Measurements from ENCODE around the gene THBS2.

GRCh38 chr6:168270761-168271401 lies 48.7 kb downstream of the DACT2 start:
- RAMPAGE, long total RNA: no peak
- RRBS: no CpG with 5 or more reads among the region's 17 CpGs
PRO-cap:
- standard: no peak
- CoPRO, capped RNA only, 2 experiments: no peak in any of the 2 experiments
- CoPRO, capped and uncapped RNA, 2 experiments: no peak in any of the 2 experiments
- CoPRO, uncapped RNA only, 2 experiments: no peak in any of the 2 experiments
CAGE:
- cytosol, long polyA plus RNA: no peak
- long polyA plus RNA: no peak
- nucleolus, long total RNA: no peak
- nucleus, long polyA plus RNA: no peak

- RAMPAGE, long total RNA: no peak
- RRBS: no CpG with 5 or more reads among the region's 15 CpGs
PRO-cap:
- standard: no peak
- CoPRO, capped RNA only, 2 experiments: no peak in any of the 2 experiments
- CoPRO, capped and uncapped RNA, 2 experiments: no peak in any of the 2 experiments
- CoPRO, uncapped RNA only, 2 experiments: no peak in any of the 2 experiments
CAGE:
- cytosol, long polyA plus RNA: no peak
- long polyA plus RNA: no peak
- nucleolus, long total RNA: no peak
- nucleus, long polyA plus RNA: no peak
These were observed 38.7 kb downstream of the DACT2 start for GRCh38 chr6:168280690-168281398.

DNA sequence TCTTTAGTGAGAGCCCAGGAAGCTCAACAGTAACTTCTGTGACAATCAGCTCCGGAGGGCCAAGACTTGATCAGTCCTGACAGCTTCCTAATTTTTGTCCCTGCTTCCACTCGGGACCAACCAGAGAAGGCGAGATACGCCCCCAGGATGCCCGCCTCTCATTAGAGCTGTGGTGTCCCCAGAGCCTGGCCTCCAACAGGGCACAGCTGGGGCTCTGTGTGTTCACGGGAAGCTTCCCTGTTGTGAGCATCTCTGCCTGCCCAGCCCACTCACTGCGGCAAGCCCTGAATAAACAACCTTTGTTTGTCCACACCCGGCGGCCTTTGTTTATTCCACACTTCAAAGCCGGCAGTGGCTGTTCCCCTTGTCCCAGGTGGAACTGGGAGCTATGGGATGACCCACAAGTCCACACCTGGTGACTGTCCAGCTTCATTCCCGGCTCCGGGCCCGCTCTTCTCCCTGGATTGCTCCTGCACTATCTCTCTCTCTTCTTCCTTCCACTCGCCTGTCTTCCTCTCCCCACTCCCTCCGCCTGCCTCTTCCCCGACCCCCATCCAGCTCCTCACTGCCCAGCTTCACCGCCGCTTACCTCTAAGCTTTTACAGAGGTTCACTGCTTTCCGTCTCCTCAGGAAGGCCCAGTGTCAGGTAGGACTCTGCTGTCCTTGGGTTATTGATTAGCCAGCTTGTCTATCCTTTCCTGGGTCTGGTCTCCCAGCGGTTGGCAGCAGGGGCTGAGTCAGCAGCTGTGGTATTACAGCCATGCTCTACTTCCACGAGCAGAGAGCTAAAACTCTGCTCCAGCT lies 17.9 kb downstream of the DACT2 start:
- RAMPAGE, long total RNA: no peak
- RRBS: 4% methylated on average over 2 of the region's 21 CpGs
PRO-cap:
- standard: no peak
- CoPRO, capped RNA only, 2 experiments: no peak in any of the 2 experiments
- CoPRO, capped and uncapped RNA, 2 experiments: no peak in any of the 2 experiments
- CoPRO, uncapped RNA only, 2 experiments: no peak in any of the 2 experiments
CAGE:
- cytosol, long polyA plus RNA: no peak
- long polyA plus RNA: no peak
- nucleolus, long total RNA: no peak
- nucleus, long polyA plus RNA: no peak

DNA sequence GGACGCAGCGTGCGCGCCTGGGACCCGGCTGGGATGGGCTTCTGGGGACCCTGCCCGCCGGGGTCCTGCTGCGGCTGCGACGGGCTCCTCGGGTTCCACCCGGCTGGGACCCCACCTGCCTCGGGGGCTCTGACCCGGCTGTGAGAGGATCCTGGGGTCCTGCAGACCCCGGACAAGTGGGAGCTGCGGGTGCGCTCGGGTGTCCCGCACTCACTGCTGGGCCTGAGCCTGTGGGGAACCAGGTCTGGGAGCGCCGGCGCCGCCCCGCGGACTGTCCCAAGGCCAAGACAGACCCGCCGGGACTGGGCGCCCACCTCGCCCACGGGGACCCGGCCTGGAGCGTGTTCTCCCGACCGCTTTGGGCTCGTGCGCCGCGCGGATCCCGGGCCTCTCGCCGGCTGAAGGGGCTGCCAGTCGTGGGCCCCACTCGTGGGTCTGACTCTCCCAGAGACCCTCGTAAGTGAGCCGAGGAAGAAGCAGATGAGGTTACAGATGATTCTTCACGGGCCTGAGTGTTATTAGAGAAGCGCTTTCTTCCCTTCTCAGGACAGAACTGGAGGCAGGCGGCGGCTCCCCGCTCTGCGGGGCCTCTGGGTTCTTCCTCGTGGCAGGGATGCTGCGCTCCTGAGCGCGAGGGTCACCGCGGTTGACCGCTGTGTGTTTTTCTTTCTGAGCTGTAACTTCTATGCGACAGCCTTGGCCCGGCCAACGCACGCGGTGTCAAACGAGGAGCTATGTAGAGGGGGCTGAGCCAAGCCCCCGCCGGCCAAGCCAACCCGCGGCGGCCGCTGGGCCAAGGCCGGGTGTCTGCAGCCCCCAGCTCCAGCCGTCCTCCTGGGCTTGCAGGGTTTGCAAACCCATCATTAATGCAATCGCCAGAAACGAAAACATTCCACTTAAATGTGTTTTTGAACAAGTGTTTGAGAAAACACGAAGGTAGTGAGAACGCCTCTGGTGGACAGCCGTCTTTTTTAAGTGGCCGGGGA lies 928 bp downstream of the SMOC2 start:
- RAMPAGE, long total RNA: no peak
- RRBS: 34% methylated on average over 45 of the region's 79 CpGs
PRO-cap:
- standard: no peak
- CoPRO, capped RNA only, 2 experiments: no peak in any of the 2 experiments
- CoPRO, capped and uncapped RNA, 2 experiments: no peak in any of the 2 experiments
- CoPRO, uncapped RNA only, 2 experiments: no peak in any of the 2 experiments
CAGE:
- cytosol, long polyA plus RNA: no peak
- long polyA plus RNA: no peak
- nucleolus, long total RNA: no peak
- nucleus, long polyA plus RNA: no peak

DNA sequence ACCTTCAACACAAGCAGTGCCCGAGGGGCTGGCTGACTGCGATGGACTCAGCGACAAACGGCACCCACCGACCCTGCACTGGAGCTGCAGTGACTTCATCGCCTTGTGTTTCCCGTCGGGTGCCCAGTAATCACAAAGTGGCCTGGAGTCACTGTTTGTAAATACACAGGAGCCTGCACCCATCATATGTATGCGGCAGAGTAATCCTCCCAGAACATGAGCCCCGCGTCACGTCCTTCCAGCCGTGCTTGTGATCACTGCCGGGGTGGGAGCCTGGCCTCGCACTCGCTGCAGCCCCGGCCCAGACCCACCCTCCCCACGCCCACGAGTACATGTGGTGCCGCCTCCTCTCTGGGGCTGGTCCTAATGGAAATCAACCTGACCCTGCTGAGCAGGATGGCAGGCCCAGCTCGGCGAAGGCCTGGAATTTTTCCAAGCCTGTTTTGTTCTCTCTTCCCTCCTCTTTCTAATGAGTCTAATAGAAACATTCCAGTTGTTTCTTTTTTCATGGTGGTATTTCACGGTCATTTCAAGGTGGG lies 16.4 kb downstream of the SMOC2 start:
- RAMPAGE, long total RNA: no peak
- RRBS: 63% methylated on average over 4 of the region's 23 CpGs
PRO-cap:
- standard: no peak
- CoPRO, capped RNA only, 2 experiments: no peak in any of the 2 experiments
- CoPRO, capped and uncapped RNA, 2 experiments: no peak in any of the 2 experiments
- CoPRO, uncapped RNA only, 2 experiments: no peak in any of the 2 experiments
CAGE:
- cytosol, long polyA plus RNA: no peak
- long polyA plus RNA: no peak
- nucleolus, long total RNA: no peak
- nucleus, long polyA plus RNA: no peak

GRCh38 chr6:168784691-168785026 lies 343.7 kb downstream of the SMOC2 start:
- RAMPAGE, long total RNA: no peak
- RRBS: no CpG with 5 or more reads among the region's 3 CpGs
PRO-cap:
- standard: no peak
- CoPRO, capped RNA only, 2 experiments: no peak in any of the 2 experiments
- CoPRO, capped and uncapped RNA, 2 experiments: no peak in any of the 2 experiments
- CoPRO, uncapped RNA only, 2 experiments: no peak in any of the 2 experiments
CAGE:
- cytosol, long polyA plus RNA: no peak
- long polyA plus RNA: no peak
- nucleolus, long total RNA: no peak
- nucleus, long polyA plus RNA: no peak

DNA sequence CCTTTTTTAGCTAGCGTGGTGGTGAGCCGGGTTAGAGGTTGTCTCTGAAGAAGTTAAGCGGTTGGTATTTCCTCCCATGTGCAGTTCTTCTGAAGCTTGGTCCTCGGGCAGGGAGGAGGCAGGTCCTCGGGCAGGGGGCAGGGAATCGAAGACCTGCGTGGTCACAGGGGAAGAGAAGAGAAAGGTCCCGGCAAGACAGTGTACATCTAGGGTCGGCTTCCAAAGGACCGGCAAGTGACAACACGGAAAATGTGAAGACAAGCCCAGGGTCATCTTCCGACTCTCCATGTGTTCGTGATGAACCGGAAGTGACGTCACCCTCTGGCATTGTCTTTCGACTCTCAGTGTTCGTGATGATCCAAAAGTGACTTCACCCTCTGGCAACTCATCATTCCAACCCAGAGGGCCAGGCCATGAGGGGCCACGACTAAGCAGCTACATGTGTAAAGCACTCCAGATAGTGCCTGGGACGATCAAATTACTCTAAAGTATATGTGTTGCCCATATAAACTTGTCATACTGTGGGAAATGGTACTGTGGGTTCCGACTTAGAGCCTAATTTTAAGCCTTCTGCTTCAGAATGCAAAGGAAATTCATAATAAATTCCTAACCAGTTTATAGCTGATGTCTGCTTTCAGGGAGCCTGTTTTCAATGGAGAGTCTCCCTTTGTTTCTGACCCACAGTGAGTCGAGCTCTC lies 290.7 kb downstream of the THBS2 start:
- RAMPAGE, long total RNA: no peak
- RRBS: 8% methylated on average over 6 of the region's 21 CpGs
PRO-cap:
- standard: no peak
- CoPRO, capped RNA only, 2 experiments: no peak in any of the 2 experiments
- CoPRO, capped and uncapped RNA, 2 experiments: no peak in any of the 2 experiments
- CoPRO, uncapped RNA only, 2 experiments: no peak in any of the 2 experiments
CAGE:
- cytosol, long polyA plus RNA: no peak
- long polyA plus RNA: no peak
- nucleolus, long total RNA: no peak
- nucleus, long polyA plus RNA: no peak

GRCh38 chr6:169229449-169230069 lies 24.1 kb downstream of the THBS2 start:
- RAMPAGE, long total RNA: no peak
- RRBS: no CpG with 5 or more reads among the region's 19 CpGs
PRO-cap:
- standard: no peak
- CoPRO, capped RNA only, 2 experiments: no peak in any of the 2 experiments
- CoPRO, capped and uncapped RNA, 2 experiments: no peak in any of the 2 experiments
- CoPRO, uncapped RNA only, 2 experiments: no peak in any of the 2 experiments
CAGE:
- cytosol, long polyA plus RNA: no peak
- long polyA plus RNA: no peak
- nucleolus, long total RNA: no peak
- nucleus, long polyA plus RNA: no peak

GRCh38 chr6:169237804-169238050 lies 15.9 kb downstream of the THBS2 start:
- RAMPAGE, long total RNA: no peak
- RRBS: no CpG with 5 or more reads among the region's 8 CpGs
PRO-cap:
- standard: no peak
- CoPRO, capped RNA only, 2 experiments: no peak in any of the 2 experiments
- CoPRO, capped and uncapped RNA, 2 experiments: no peak in any of the 2 experiments
- CoPRO, uncapped RNA only, 2 experiments: no peak in any of the 2 experiments
CAGE:
- cytosol, long polyA plus RNA: no peak
- long polyA plus RNA: no peak
- nucleolus, long total RNA: no peak
- nucleus, long polyA plus RNA: no peak

DNA sequence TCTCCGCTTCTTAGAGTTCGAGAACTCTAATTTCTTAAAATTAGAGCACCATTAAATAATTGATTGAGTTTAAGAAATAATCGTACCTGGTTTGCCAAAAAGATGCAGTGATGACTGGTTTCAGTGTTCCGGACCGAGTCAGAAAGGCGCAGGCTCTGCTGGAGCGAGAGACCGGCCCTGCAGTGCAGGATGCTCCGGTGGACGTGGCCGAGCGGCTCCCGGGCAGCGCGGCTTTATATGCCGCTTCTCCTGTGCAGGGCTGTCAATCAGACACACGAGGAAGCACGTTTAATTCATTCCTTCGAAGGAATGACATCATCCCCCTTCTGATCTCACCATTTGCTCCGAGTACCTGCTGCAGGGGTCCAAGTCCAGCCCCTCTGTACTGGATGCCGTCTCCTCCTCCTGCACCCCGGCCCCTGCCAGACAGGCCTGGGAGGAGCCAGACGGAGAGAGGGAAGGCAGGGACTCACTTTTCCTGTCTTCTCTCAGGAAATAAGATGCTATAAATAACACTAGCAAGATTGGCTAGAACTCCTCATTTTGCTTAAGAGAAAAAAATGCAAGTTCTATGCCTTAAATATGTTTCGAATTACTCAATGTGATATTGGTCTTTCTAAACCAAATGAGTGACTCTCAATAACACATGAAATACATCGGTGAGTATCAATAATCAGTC lies at the start of gene THBS2:
THBS2 (minus strand) TSS at position 209 of the 679 bp plus-strand sequence.
- RAMPAGE, long total RNA: no peak
- RRBS: 4% methylated on average over 3 of the region's 25 CpGs
PRO-cap:
- standard: no peak
- CoPRO, capped RNA only, 2 experiments: no peak in any of the 2 experiments
- CoPRO, capped and uncapped RNA, 2 experiments: no peak in any of the 2 experiments
- CoPRO, uncapped RNA only, 2 experiments: no peak in any of the 2 experiments
CAGE:
- cytosol, long polyA plus RNA: no peak
- long polyA plus RNA: no peak
- nucleolus, long total RNA: no peak
- nucleus, long polyA plus RNA: no peak

DNA sequence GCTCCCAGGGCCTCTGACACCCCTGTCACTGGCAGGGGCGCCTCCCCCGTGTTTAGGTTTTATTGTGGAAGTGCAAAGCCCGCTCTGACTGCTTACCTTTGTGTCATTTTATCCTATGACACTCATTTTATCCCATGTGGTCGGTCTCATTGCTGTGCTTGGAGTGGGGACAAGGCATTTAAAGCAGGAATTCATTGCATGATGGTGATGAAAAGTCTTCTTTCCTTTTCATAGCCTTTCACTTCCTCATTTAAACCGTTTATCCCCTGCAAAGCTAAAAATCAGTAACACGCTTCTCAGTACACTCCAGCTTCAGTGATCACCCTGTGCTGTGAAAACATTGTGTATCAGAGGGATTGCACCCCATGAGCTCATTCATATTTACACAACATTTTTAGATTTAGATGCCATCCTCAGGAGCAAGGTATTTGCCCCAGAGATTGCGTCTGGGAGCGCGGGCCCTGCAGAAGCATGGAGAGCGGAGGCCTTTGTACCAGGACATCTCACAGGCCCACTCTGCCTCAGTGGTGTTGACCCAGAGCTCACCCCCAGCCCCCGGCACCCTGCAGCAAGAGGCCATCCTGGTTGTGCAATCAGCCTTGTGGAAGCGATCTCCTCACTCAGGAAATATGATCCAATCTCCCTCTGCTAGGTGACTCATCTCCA lies 38.7 kb upstream of the THBS2 start:
- RAMPAGE, long total RNA: no peak
- RRBS: no CpG with 5 or more reads among the region's 12 CpGs
PRO-cap:
- standard: no peak
- CoPRO, capped RNA only, 2 experiments: no peak in any of the 2 experiments
- CoPRO, capped and uncapped RNA, 2 experiments: no peak in any of the 2 experiments
- CoPRO, uncapped RNA only, 2 experiments: no peak in any of the 2 experiments
CAGE:
- cytosol, long polyA plus RNA: no peak
- long polyA plus RNA: no peak
- nucleolus, long total RNA: no peak
- nucleus, long polyA plus RNA: no peak

DNA sequence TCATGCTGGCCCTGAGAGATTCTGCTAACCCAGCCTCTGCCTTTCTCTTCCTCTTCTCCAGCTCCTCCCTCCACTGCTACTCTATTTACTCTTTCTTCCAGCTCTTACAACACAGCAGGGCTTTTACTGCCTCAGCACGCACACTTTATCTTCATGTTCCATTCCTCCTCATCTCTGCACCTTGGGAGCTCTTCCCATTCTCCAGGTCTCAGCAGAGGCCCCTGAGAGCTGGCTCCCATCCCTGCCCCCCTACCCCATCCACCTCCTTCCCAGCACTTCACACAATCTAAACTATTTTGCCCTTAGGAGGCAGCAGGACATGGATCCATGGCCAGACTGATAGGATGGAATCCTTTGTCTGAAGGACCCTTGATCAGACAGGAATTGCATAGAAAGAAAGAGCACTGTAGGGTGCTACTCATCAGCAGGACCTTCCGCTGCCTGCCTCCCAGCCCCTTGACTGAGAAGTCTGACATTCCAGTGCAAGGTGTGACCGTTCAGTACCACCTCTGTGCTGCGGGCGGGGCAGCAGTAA lies 11.5 kb downstream of the WDR27 start:
- RAMPAGE, long total RNA: no peak
- RRBS: no CpG with 5 or more reads among the region's 5 CpGs
PRO-cap:
- standard: no peak
- CoPRO, capped RNA only, 2 experiments: no peak in any of the 2 experiments
- CoPRO, capped and uncapped RNA, 2 experiments: no peak in any of the 2 experiments
- CoPRO, uncapped RNA only, 2 experiments: no peak in any of the 2 experiments
CAGE:
- cytosol, long polyA plus RNA: no peak
- long polyA plus RNA: no peak
- nucleolus, long total RNA: no peak
- nucleus, long polyA plus RNA: no peak

- RAMPAGE, long total RNA: no peak
- RRBS: no CpG with 5 or more reads among the region's 2 CpGs
PRO-cap:
- standard: no peak
- CoPRO, capped RNA only, 2 experiments: no peak in any of the 2 experiments
- CoPRO, capped and uncapped RNA, 2 experiments: no peak in any of the 2 experiments
- CoPRO, uncapped RNA only, 2 experiments: no peak in any of the 2 experiments
CAGE:
- cytosol, long polyA plus RNA: no peak
- long polyA plus RNA: no peak
- nucleolus, long total RNA: no peak
- nucleus, long polyA plus RNA: no peak
These were observed 3.5 kb downstream of the PHF10 start for GRCh38 chr6:169720761-169721259.

DNA sequence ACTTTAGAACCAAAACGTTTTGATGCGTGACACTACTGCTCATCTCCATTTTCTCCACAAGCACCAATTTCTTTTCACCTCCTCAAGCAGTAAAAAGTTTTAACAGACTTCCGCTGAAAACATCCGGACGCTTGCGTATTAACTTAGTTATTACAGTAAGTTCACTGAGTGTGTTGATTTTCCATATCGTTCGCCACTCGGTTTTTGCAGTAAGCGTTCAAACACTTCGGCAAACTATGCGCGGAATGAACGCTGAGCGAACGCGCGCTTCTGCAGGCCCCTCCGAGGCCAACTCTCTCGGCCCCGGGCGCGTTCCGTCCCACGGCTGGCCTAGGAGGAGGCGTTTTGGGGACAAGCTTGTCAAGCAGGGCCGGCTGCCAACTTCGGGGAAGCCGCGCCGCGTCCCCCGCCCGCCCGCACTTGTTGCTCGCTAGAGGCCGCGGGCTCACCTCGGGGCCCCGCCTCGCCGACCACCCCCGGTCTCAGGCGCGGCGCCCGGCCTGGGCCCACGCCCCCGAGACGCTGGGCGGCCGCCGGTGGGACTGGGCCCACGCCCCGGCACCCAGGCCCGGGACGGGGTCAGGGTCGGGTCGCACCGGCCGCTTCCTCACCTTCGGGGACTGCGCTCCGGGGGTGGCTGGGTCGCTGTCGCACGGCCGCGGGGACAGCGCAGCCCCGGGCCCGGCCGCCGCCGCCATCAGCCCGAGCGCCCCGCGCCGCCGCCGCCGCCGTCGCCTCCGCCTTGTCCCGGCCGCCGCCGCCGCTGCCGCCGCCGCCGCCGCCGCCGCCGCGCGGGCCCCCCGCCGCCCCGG lies 860 bp downstream of the PHF10 start:
- RAMPAGE, long total RNA: no peak
- RRBS: 1% methylated on average over 48 of the region's 104 CpGs
PRO-cap:
- standard: bidirectional peak, plus-strand start at position 419 of the sequence, minus-strand start at position 296 of the sequence; bidirectional peak, plus-strand start outside the sequence, minus-strand start at position 764 of the sequence
- CoPRO, capped RNA only, 2 experiments: peak in 2 of 2 experiments; most common plus-strand start position 419 of the sequence (in 2); most common minus-strand start position 321 of the sequence (in 1)
- CoPRO, capped and uncapped RNA, 2 experiments: no peak in any of the 2 experiments
- CoPRO, uncapped RNA only, 2 experiments: no peak in any of the 2 experiments
CAGE:
- cytosol, long polyA plus RNA: no peak
- long polyA plus RNA: start-site peak on the minus strand centred at position 696 of the sequence, 158 bp wide, 12 and 17 reads in 2 replicates
- nucleolus, long total RNA: no peak
- nucleus, long polyA plus RNA: no peak

- RAMPAGE, long total RNA: no peak
- RRBS: no CpG with 5 or more reads among the region's 9 CpGs
PRO-cap:
- standard: bidirectional peak, plus-strand start at chr6:169752435, minus-strand start at chr6:169752219
- CoPRO, capped RNA only, 2 experiments: no peak in any of the 2 experiments
- CoPRO, capped and uncapped RNA, 2 experiments: no peak in any of the 2 experiments
- CoPRO, uncapped RNA only, 2 experiments: peak in 2 of 2 experiments; most common plus-strand start chr6:169752642 (in 2); most common minus-strand start chr6:169752431 (in 1)
CAGE:
- cytosol, long polyA plus RNA: no peak
- long polyA plus RNA: no peak
- nucleolus, long total RNA: no peak
- nucleus, long polyA plus RNA: no peak
These were observed 927 bp downstream of the ERMARD start for GRCh38 chr6:169752300-169752798.

DNA sequence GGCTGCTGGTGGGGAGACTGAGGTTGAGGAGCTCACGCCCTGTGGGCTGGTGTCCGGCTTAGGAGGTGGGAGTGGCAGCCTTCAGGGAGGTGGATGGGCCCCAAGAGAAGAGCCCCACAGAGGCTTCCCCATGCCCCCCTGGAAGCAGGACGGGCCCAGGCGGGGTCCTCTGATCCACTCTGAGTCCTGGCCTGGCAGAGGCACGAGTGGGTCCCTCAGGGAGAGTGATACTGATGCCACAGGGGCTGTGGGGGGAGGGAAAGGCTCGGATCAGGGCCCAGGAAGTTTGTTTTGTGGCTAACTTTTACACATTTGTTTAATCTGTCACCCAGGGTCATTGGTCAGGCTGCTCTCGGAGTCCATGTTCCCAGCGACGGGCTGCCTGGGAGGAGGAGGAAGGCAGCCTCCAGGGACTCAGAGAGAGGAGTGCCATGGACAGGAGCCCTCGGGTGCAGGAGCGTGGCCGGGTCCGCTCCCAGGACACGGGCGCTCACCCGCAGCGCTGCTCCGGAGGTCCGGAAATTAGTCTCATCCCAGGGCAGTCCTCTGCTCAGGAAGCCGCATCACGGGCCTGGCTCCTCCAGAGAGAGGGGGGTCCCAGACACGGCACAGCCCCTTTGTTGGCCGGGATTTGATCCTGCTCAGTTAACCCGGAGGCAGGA lies 170.9 kb downstream of the ERMARD start:
- RAMPAGE, long total RNA: no peak
- RRBS: no CpG with 5 or more reads among the region's 24 CpGs
PRO-cap:
- standard: no peak
- CoPRO, capped RNA only, 2 experiments: no peak in any of the 2 experiments
- CoPRO, capped and uncapped RNA, 2 experiments: no peak in any of the 2 experiments
- CoPRO, uncapped RNA only, 2 experiments: no peak in any of the 2 experiments
CAGE:
- cytosol, long polyA plus RNA: no peak
- long polyA plus RNA: no peak
- nucleolus, long total RNA: no peak
- nucleus, long polyA plus RNA: no peak

DNA sequence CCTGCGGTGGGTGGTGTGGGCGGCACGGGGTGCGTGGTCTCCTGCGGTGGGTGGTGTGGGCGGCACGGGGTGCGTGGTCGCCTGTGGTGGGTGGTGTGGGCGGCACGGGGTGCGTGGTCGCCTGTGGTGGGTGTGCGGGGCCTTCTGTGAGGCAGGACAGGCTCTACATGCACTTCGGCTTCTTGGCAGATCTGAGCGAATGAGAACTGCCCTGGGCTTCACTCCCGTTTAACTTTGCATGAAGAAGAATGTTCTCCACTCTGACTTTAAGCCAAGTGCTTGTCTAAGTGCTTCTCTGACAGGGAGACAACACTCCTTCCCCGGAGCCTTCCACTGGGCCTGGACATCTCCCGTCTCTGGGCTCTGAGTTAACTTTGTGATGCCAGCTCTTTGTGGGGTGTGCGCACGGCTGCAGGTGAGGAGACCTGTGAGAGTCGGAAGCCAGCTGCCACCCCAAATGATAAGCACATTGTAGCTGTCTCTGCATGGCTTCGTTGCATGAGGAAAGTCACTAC lies 244.8 kb downstream of the DLL1 start:
- RAMPAGE, long total RNA: no peak
- RRBS: no CpG with 5 or more reads among the region's 23 CpGs
PRO-cap:
- standard: no peak
- CoPRO, capped RNA only, 2 experiments: no peak in any of the 2 experiments
- CoPRO, capped and uncapped RNA, 2 experiments: no peak in any of the 2 experiments
- CoPRO, uncapped RNA only, 2 experiments: no peak in any of the 2 experiments
CAGE:
- cytosol, long polyA plus RNA: no peak
- long polyA plus RNA: no peak
- nucleolus, long total RNA: no peak
- nucleus, long polyA plus RNA: no peak

GRCh38 chr6:170355656-170356088 lies 49.1 kb downstream of the FAM120B start:
- RAMPAGE, long total RNA: no peak
- RRBS: no CpG with 5 or more reads among the region's 6 CpGs
PRO-cap:
- standard: no peak
- CoPRO, capped RNA only, 2 experiments: no peak in any of the 2 experiments
- CoPRO, capped and uncapped RNA, 2 experiments: no peak in any of the 2 experiments
- CoPRO, uncapped RNA only, 2 experiments: no peak in any of the 2 experiments
CAGE:
- cytosol, long polyA plus RNA: no peak
- long polyA plus RNA: no peak
- nucleolus, long total RNA: no peak
- nucleus, long polyA plus RNA: no peak

Data from K562 (cell line).